Bronchus fibroblast of lung (primary cell): ENCODE measurements around the genes THRAP3, STK40 and DNALI1.

- RAMPAGE, long total RNA: no peak
These were observed 5.0 kb downstream of the MAP7D1 start for GRCh38 chr1:36160781-36161589.

- RAMPAGE, long total RNA: no peak
These were observed 8.4 kb downstream of the MAP7D1 start for GRCh38 chr1:36164299-36164919.

DNA sequence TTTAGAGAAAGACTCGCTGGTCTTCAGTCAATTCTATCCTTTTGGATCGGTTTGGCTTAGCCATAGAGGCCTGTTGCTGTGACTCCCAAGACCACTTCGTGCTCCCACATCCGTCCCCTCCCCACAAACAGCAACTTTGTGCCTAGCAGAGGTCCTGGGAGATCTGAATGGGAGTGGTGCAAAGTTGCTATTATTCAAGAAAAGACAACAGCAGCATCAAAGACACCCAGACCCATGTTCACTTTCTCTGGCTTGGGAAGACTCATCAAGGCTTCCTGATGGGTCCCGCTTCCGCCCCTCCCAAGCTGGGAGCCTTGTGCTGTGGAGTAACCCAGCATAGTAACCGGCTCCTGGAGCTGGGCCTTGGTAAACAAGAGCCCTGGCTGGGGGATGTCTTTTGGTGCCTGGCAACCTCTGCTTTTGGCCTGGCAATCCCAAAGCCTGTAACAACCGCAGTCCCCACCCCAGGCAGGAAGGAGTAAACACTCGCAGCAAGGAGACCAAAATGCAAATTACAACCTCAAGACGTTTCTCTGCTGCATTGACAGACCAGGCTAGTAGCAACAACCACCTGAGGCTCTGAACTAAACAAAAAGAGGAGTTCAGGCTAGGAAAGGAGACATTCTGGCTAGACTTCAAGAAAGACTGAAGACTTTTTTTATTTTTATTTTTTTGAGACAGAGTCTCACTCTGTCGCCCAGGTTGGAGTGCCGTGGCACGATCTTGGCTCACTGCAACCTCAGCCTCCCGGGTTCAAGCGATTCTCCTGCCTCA is 16.9 kb upstream of the THRAP3 start:
- RAMPAGE, long total RNA: no peak

DNA sequence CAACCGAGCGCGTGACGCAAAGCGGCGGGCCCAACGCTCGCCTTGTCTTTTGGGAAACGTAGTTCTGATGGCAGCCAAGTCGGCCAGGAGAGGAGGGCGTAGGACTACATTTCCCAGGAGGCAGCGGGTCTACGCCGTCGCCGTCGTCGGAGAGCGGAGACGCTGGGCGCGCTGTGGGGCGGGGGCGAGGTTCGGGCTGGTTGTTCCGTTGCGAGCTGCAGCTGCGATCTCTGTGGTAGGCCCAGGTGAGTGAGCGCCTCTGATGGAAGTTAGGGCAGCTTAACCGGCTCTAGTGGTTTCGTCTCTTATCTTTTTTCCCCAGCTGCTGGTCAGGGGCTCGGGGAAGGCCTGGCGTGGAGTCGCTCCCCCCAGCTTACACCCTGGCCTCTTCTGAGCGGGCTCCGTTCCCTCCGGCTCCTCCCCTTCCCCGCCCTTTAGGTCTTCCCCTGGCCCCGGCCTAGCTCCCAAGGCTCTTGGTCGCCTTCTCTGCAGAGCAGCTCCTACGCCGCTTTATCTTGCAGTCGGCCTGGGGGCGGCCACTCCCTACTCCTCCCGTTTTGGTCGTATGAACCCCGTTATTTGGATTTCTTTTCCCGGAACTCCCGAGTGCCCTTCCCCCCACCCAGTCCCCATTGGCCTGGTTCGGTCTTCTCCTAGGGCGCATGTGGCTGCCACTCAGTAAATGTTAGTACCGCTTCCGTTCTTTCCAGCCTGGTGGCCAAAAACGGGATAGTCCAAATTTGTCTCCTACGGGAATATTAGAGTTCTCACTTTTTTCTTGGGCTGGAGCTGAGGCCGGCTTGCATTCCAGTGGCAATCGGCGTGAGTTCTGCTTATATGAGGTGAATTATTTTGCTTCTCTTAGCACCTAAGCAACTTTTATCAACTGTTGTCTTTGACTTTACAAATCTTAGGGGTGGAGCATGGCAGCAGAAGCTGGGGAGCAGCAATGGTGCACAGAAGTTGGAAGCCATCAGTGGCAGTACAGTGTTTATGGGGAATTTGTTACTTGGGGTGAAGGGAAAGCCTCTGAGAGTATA is at the start of gene THRAP3:
Gene THRAP3 (plus strand): TSS at position 183 of the 1,040 bp plus-strand sequence.
- RAMPAGE, long total RNA: start-site peak on the plus strand centred at position 189 of the sequence, 49 bp wide, 293 and 595 reads in 2 replicates

- RAMPAGE, long total RNA: no peak
These were observed 9.7 kb upstream of the SH3D21 start for GRCh38 chr1:36296441-36296815.

GRCh38 chr1:36339993-36340995 is 16.8 kb upstream of the EVA1B start:
- RAMPAGE, long total RNA: no peak

DNA sequence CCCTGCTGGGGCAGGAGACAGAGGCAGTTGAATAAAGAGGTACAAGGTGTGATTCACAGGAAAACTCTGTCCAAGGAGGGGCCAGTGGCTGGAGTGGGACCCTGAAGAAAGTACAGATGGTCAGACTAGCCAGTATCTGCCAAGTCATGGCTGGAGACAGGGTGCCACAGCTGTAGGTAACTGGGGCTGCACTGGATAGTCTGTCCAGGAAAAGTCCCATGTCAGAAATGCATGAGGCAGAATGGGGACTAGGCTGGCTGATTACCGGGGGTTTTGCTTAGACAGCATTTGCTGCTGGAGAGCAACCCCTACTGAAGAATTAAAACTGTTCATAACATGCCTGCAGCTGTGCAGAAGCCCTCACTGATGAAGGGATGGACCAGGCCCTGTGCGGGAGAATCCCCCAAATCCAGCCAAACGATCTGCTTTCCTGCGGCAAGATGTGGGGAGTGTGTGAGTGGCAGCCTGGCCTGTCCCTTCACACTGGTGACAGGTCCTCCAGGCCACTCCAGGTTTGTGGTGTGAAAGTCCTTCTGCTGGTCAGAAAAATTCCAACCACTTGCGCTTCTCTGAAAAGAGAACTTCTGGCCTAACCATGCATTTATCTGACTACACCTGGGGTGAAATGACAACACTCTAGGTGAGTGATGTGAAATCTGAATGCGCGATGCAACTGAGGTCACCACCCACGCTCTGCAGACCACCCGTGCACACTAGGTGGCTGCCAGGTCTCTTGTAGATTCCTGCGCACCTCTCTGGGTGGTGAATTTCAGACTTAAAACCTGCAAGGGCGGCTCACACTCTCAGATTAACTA is 15.6 kb downstream of the STK40 start:
- RAMPAGE, long total RNA: no peak

DNA sequence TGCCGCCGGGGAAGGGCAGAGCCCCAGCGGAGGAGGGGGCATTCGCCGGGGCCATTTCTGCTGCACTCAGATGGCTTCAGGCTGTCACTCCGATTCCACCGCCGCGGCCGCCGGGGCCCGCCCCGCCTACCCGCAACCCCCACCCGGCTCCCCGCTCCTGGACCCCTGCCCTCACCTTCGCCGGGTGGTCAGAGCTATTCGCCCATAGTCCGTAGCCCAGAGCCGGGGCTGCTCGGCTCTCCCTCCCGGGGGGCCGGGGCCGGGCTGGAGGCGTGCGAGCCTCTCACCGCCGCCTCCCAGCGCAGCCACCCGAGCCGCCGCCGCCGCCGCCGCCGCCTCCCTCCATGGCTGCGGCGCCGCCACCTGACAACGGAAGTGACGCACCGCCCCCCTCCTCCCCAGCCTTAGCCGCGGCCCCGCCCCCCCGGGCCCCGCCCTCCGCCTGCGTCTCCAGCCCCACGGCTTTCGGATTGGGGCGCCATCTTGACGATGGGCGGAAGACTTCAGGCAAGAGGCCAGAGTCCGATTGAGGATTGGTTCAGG is at the start of gene STK40:
Gene STK40 (minus strand): TSS at position 377 of the 543 bp plus-strand sequence.
- RAMPAGE, long total RNA: no peak

- RAMPAGE, long total RNA: no peak
These were observed 181.8 kb upstream of the CSF3R start for GRCh38 chr1:36664485-36664914.

DNA sequence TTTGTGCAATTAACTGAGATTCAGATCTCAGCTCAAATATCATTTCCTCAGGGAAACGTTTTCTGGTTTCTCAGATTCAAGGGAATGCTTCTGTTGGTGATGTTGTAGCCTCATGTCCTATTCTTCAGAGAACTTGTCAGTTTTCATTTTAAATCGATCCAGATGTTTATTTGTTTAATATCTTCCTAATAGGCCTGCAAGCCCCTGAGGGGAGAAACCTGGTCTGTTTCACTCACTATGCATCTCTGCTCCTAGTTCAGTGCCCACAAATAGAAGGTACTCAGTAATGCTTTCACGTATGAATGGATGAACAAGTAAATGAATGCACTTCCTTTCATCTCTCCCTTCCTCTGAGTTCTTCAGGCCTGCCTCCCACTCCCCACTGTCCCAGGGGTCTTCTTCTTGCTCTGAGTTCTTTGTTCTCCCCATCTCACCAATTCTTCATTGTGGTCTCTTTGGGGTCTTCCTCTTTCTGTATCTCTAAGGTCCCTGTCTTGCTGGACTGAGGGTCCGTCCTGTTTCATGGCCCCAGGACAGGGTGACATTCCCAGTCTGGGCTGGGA is 24.4 kb upstream of the GRIK3 start:
- RAMPAGE, long total RNA: no peak

DNA sequence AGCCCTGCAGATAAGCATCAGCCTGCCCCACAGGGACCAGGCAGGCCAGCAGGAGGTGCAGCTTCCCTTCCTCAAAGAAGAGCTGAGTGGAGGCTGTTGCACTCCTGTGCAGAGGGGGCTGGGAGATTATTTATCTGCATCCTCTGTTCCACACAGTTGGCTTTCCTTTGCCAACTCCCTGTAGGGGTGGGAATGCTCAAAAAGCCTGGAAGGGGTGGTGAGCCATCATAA is 83.1 kb upstream of the ZC3H12A start:
- RAMPAGE, long total RNA: no peak

DNA sequence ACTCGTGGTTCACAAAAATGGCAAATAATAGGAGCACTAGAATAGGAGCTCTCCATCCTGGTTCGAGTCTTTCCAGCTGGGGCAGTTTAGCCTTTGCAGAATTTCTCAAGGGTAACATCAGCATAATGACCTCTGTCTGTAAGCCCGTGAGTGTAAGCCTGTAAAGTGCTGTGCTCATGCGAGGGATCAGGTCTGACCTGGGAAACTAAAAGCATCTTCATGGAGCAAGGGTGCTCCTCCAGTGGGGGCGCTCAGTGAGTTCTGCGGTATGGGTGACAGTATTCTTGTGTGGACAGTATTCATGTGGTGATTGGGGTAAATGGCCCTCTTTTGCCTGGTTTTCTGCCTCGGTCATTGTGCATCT is 824 bp upstream of the ZC3H12A start:
- RAMPAGE, long total RNA: no peak

GRCh38 chr1:37481236-37482147 is 7.1 kb downstream of the ZC3H12A start:
- RAMPAGE, long total RNA: no peak

DNA sequence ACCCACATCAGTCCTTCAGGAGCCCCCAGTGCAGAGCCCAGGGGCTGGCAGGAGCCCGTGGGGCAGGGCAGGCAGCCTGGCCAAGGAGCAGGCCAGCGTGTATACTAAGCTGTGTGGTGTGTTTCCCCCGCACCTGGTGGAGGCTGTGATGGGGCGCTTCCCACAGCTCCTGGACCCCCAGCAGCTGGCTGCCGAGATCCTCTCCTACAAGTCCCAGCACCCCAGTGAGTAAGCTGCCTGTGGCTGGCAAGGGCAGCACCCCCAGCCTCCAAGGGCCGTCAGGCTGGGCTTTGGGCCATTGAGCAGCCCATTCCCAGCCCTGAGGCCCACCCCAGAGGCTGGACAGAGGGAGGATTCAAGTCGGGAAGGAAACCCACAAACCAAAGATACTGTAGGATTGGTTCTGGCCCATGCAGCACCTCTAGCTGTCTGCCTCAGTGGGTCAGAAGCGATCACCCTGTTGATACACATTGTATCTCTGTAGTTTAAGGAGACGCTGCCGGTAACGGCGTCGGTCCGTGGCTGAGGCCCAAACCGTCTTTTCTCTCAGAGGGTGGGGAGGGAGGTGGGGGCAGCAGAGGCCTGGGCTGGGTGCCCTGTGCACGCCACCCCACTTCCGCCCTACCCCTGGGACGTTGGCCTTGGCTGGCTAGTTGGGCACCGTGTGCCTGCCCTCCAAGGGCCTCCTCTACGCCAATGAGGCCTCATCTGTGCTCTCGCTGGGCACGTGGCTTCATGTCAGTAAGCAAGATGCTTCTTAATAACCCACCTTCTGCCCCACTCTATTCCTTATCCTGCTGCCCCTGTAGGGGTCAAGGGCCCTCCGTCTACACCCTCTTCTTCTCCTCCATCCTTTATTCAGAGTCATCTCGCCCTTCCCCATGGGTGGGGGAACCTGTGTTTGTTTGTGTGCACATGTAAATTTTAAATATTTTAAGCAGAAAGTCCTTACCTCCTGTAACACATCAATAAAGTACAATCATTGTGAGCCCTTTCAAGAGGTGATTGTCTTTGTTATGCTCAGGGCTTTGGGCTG is 9.3 kb downstream of the ZC3H12A start:
- RAMPAGE, long total RNA: no peak

- RAMPAGE, long total RNA: no peak
These were observed 10.9 kb downstream of the ZC3H12A start for GRCh38 chr1:37485094-37485962.

DNA sequence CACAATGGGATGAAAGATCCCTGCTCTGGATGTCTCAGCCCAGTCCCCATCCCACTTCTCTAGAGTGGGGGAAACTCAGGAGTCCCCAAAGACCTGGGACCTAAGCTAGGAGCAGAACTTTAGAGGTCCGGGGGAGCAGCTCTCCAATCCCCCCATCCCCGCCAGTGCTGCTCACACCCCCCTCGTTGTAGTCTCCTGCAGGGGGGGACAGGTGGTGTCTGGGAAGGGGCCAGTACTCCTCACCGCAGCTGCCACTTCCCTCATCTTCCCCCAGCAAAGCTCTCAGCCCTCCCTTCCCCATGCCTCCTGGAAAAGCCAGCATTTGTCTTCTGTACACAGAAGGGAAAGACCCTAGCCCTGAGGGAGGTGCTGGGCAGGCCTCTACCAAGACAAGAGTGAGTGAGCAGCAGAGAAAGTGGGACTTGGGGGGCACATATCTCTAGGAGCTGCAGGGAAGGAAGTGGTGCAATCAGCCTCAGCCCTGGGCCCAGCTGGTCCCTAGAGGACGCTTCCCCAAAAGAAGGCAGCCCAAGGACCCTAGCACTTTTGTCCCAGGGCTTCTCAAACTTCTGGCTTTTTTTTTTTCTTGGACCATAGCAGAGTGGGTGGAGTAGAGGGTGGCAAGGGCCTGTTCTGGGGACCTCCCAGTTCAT is 12.3 kb downstream of the ZC3H12A start:
- RAMPAGE, long total RNA: no peak

GRCh38 chr1:37556499-37557469 is at the start of gene DNALI1:
Gene DNALI1 (plus strand): TSS chr1:37556940.
- RAMPAGE, long total RNA: start-site peak on the plus strand at chr1:37556944-37557009, 196 and 20 reads in 2 replicates

DNA sequence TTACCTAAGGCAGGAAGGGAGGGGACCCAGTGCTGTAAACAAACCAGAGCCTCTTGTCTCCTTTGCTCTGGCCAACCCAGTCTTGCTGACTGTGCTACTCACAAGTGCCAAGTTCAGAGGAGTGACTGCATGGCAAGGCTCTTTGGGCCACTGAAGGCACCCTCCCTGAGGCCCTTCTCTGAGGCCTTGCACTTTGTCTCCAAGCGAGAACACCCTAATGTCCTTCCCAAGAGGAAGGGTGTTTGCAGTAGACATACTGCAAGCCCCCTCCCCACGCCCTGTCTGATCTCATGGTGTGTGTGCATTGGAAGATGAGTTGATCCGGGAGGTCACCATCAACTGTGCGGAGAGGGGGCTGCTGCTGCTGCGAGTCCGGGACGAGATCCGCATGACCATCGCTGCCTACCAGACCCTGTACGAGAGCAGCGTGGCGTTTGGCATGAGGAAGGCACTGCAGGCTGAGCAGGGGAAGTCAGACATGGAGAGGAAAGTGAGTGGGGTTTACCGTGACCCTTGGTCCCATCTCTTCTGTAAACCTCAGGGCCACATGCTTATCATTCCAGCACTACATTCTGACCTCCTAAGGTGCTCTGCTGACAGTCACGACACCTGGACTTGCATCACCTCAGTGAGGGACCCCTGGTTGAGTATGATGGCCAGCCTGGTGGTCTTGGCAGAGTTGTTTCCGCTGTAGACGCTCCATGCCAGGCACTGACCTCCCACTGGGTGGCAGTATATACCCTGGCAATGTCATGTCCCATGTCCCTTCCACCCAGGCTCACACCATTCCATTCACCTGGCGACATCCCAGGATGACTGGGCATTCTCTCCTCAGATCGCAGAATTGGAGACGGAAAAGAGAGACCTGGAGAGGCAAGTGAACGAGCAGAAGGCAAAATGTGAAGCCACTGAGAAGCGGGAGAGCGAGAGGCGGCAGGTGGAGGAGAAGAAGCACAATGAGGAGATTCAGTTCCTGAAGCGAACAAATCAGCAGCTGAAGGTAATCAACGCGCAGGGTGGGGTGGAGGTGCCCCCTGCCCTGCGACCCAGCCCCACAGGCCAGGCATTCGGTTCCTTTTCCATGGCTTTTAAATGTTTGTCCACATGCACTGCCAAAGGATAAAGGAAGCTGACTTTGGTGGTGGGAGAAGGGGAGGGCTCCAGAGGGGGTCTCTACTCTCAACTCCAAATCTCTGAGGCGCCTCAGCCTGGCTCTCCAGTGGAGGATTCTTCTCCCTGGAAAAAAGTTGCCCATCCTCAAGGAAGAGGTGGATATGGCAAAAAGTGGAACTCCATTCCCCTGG is 5.0 kb downstream of the DNALI1 start:
- RAMPAGE, long total RNA: no peak

GRCh38 chr1:37752160-37752428 is 12.8 kb downstream of the EPHA10 start:
- RAMPAGE, long total RNA: no peak

DNA sequence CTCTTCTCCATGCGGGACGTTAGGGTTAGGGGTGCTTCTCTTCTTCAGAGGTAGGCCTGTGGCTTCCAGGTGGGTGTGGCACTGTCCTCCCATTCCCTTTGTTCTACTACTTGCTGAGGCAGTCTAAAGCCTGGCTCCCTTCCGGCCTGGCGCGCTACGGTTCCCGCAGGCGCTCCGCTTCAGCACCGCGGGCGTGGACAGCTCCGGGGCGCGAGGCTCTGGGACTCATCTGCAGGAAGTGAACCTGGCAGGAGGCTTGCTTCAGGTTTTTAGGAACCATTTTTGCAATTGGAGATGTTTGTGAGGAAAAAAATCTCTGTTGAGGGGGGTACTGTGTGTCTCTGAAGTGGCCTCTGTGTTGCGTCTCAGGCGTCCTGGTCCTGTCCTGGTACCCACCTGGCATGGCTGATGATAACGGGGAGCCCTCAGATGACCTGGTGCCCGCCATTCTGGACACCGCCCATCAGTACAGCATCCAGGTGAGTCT is 1.8 kb downstream of the MANEAL start:
- RAMPAGE, long total RNA: no peak